Mesenchymal stem cell of adipose (primary cell): ENCODE measurements around a stretch of chr1.

- CAGE, long polyA plus RNA = no peak
These were observed 41.8 kb upstream of the IFFO2 start for GRCh38 chr1:18998029-18998846.

- CAGE, long polyA plus RNA = no peak
These were observed 51.1 kb upstream of the IFFO2 start for GRCh38 chr1:19007439-19008097.

- CAGE, long polyA plus RNA = no peak
These were observed 65.4 kb upstream of the IFFO2 start for GRCh38 chr1:19021903-19022331.

DNA sequence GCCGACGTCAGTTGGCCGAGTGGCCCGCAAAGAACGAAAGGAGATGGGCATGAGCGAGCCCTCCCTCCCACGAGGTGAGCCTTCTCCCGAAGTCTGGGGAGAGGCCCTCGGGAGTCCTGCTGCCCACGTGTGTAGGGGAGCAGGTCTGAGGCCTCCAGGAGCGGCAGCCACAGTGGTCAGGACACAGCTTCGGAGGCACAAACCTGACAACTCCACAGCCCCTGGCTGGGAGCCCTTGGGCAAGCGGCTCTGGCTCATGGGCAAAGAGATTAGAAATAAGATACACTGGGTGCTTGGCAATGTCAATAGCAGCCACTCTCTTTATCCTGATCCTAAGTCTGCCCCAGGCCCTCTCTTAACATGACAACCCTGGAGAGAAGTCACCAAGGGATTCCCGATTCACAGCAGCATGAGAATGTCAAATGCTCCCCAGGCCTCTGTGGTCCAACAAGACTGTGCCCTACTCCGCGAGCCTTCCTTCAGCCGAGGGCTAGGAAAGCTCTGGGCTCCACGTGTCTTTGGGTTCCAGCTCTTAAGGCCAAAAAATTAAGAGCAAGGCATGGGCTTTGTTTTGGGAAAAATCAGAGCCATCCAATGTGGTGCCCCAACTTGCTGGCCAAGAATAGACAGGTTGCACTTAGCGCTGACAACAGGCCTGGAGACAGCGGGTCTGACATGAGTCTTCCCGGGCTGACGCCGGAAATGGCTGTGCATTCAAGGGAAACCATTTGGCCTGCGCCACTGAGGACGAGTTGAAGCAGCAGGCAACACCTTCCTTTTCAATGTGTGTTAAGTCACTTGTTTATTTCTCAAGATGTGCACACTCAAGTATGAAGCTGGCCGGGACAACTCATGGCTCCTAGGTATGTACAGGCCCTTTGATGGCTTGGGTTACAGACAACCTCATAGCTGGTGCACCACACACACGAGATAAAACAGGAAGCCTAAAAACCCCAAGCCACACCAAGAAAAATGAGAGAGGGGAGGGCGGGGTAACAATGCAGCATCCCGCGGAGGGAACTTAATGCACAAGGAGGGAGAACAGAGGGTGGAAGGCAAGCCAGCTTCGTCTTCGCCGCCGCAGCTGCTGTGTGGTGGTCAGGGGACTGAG lies 117.6 kb upstream of the IFFO2 start:
- CAGE, long polyA plus RNA = no peak

DNA sequence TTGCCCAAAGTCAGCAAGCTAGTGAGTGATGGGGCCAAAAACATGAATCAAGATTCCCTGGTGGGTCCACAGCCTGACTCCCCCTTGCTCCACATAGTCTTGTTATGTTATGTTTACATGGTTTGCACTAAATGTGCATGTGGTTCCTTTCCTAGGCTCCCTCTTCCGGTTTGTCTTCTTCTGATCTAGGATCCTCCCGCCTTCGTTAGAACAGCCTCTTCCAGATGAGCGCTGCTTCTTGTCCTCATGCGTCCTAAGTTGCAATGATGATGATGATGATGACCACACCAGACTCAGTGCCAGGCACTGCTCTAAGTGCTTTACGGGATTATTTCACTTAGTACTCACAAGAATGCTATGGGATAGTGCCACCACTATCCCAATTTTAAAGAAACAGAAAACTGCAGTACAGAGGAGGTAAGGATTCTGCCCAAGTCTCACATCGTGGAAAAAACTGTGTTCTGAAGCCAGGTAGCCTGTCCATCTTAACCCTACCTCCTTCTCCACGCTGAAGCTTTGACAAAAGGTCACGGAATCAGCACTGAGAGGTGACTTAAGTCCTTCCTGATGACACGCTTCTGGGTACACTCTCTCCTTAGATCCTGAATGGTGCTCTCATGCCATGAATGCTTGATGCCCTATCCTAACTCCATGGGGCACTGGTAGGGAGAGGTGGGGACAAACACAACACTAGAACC lies 125.6 kb upstream of the IFFO2 start:
- CAGE, long polyA plus RNA = no peak

DNA sequence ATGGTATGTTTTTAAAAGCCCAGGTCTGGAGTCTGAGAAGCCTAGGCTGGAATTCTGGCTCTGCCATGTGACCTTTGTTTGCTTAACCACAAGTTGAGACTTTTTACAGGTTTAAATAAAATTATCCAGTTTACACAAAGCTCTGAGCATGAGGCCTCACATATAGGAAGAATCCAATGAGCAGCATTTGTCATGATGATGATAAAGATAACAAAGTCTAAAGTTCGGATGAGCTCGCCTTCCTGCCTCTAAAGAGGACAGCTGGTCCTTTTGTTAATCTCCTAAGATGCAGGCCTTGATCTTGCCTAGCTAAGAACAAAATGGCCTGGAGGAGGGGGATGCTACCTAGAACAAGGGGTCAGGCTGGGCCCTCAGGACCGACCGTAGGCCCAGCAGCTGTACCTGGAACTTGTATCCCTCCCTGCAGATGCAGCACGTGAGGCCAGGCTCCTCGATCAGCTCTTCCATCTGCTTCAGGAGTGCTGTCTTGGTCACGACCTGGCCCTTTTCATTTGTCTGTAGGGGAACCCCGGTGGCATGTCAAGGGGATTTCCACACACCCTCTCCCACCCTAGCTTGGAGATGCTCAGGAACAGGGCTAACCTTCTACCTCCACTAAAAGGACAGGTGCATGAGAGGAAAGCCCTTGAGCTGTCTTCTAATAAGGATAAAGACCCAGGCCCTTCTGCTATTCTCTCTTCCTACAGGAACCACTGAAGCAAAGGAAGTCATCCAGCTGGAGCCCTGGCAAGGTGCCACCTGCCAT lies 122.5 kb downstream of the UBR4 start:
- CAGE, long polyA plus RNA = no peak

DNA sequence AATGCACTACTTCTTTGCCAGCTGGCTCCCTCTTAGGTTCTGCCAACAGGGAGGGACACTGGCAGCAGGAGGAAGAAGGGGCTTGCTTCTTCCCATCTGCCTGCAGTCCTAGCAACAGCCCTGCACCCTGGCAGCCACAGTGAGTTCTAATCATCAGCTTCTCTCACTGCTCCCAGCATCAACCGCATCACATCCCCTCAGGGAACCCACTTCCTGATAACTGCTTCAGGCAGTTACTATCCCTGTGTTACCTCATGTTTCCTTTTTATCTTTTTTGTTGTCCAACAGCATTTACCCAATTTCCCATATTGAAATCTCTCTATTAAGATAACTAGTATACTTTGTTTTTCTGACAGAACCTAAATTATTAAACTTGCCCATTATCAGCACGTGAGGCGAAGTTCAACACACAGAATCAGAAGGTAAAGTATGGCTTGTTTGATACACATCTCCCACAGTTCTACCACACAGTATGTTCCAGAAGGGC lies 86.1 kb downstream of the UBR4 start:
- CAGE, long polyA plus RNA = no peak

- CAGE, long polyA plus RNA = no peak
These were observed 72.1 kb downstream of the UBR4 start for GRCh38 chr1:19137755-19138614.

DNA sequence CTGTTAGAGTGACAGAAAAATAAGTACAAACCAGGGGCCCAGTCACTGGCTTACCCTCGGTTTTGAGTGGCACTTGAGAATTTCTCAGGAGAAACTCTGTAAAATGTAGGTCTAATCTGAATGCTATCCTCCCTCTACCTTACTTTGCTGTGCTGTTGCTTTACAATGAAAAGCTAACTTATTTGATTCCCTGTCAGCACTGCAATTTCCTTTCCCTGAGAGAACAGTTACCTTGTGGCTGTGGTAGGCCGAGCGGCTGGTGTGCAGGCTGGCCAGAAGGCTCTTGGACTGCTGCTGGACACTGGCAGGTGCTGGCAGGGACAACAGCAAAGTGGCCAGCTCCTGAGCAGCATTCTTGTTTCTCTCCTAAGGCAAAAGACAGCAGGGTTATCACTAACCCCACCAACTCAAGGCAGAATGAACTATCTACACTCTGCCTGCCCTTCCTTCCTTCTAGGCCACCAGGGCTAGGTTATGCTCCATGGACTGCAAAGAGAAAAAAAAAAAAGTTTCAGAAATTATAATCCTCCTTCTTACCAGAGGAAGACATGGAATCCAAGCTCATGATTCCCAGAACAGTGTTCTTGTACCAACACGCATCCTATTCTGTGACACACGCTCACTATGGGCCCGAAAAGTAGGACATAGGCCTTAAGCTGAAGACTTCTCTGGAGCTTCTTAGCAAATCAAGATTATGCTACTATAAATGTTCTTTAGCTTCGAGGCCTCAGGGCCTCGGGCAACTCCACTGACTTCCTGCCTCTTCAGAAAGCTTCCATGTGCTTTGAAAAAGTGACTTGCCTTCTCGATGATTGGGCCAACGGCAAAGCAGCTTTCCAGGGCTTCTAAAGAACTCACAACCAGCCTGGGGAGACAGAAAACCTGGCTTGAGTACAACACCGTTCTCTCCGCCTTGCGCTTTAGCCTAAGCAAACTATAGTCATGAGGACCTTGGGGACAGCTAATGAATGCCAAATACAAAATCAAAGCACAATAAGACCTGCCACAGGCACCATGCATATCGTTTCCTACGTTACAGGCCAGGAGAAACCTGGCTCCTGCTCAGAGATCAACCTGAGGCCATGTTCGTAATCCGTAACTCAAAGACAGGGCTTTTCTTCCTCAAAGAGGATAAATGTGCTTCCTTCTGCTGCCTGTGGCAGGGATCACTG lies 61.9 kb downstream of the UBR4 start:
- CAGE, long polyA plus RNA = no peak

DNA sequence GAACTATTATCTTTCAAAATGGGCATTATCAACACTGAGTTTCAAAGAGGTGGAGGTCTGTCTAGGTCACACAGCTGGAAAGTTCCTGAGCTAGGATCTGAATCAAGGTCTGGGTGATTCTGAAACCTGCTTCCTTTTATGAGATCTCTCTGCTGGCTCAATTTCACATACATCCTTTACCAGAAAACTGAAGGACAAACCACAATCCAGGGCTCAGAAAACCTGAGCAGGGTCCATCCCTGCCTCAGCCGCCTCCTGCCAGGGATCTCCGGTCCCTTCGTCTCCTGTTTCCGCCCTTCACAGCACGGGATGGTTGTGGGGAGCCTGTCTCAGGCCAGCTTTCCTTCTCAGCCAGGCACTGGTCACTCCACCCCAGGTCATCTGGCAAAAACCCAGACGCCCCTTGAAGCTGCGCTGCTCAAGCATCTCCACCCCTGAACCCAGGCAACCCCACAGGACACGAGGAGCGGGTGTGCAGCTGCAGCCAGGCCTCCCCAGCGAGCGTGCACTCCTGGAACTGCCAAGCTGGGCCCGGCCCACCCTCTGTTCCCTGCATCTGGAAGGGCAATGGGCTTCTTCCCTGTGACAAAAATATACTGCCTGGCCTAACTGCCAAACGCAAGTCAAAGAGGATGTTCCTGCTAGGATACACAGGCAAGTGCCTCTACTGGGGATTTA lies 39.6 kb downstream of the SLC66A1 start:
- CAGE, long polyA plus RNA = no peak

DNA sequence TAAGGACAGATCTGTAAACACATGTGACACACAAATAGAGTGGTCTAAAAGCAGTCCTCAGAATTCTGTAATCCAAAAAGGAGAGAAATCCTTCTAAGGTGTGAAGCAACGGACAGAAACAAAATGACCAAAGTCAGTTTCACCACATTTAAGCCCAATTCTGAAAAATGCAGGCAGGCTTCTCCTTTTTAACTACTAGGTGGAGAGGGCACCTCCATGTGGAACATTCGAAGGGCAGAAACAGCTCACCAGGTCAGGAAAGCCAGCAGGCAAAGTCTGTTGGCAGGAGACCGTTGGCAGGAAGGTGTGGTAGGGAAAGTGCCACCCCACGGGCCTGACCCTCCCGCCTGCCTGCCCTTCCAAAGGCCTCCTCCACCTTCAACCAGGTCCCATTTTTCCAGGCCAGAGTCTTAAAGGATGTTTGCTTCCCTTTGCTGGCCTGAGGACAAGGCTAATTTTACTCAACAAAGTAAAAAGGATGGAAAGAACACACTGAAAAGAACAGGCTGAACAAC lies 26.6 kb downstream of the CAPZB start:
- CAGE, long polyA plus RNA = no peak

DNA sequence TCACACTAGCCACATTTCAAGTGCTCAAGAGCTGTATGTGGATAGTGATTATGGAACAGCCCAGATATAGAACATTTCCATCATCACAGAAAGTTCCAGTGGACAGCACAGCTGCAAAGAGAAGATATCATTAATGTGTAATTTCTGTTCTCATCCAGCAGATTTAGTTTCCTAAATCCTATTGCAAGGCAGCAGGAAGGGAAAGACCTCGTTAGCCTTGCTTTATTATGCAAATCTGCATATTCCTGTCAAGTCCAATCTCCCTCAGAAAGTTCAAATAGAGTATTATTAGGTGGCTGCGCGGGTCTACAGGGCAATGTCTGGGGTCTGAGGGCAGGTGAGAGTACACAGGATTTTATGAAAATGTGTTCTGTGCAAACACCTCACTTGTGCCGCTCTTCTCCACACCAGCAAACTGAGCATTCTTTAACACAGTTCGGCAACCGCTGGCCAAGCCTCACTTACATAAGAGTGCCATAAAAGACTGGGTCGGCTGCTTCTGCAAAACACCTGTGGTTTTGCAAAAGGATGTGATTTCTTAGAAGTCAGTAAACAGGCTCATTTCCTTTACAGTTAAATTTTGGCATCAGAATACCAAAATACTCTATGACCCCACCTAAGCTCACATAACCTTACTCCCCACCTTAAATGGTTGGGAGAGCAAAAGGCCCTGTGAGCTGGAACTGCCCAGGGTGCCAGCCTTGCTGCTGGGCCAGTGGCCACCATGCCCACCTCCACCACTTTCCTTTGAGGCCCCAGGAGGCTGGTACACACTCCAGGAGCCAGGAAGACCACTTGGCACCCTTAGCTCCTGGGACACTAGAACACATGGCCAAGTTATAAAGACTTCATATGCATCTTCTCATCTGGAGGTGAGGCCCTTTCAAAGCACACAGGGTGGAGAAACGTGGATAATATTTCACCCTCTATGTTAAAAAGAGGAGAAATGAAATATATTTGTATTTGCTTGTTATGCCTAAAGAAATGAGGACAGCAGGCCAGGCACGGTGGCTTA lies 22.1 kb downstream of the CAPZB start:
- CAGE, long polyA plus RNA = no peak

DNA sequence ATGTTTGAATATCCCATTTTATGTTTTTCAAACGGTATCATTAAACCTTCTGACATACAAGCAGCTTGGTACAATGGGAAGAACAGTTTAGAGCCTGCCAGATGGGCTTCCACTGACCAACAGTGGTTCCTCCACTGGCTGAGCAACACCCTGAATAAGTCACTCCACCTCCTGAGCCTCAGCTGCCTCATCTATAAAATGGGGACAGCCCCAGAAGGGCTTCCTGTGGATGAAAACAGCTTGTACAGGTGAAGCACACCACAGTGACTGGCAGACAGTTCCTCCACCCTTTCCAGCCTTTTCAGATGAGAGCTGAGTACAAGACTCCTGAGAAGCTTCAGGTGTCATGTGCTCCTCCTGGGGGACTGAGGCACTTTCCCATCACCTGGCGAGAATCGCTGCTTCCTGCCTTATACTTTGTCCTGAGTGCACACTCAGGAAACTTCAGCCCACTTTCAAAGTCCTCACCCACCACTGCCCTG lies 2.1 kb downstream of the CAPZB start:
- CAGE, long polyA plus RNA = no peak

GRCh38 chr1:19506867-19507323 lies 21.6 kb upstream of the CAPZB start:
- CAGE, long polyA plus RNA = no peak

DNA sequence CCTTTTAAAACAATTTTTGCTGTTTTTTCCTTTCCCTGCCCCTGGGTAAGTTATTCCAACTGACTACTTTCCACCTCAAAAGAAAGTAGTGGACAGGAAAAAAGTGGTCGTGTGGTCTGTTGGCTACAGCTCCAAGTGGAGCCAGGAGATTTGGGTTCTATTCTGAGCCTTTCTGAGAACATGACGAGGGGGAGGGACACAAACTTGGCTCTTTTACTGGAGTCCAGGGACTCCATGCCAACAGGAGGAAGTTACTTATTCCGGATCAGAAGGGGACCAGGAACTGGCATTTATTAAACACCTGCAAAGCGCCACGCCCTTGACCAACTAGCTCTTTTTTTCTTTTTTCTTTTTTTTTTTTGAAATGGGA lies 32.4 kb upstream of the MICOS10 start:
- CAGE, long polyA plus RNA = no peak

- CAGE, long polyA plus RNA = no peak
These were observed 2.5 kb downstream of the MICOS10 start for GRCh38 chr1:19599143-19599766.

- CAGE, long polyA plus RNA = no peak
These were observed 746 bp downstream of the NBL1 start for GRCh38 chr1:19644591-19645523.

DNA sequence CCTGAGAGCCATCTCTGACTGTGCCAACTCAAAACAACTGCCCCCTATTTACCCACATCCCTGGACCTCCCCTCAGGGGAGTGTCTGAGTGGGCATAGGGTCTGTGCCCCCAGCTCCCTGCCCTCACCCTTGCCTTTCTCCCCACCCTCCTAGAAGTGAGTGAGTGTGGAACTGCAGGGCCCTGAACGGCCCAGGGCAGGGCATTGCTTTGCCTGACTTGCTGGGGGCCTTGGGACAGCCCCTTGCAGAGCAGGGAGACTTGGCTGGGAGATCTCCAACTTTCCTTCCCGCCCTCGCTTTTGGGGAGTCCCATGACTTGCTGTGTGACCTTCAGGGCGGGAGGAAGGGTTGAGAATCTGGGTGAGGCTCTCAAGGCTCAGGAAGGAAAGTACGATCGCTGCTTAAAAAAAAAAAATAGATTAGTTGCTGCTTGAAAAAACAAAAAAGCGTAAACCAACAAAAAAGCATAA lies 6.3 kb downstream of the NBL1 start:
- CAGE, long polyA plus RNA = no peak

- CAGE, long polyA plus RNA = no peak
These were observed 32.0 kb upstream of the OTUD3 start for GRCh38 chr1:19850138-19850651.

DNA sequence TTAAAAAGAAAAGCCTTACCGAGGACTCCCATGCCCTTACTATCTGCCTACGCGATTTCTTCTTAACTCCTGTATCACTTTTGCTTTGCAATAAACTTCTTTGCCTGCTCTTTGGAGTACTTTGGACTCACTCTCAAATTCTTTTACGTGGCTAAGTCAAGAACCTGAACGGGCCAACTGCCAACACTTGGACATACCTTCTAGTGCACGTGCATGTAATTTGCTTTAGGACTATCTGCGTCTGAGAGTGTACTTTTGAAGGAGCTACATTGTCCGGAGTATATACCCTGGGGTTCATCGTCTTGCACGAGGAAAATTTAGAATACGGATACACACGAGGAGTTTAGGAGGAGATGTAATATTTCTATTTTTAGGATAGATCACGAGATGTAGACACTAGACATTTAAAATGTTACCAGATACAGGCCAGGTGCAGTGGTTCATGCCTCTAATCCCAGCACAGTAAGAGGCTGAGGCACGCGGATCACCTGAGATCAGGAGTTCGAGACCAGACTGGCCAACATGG lies 3.5 kb upstream of the OTUD3 start:
- CAGE, long polyA plus RNA = no peak